Left lung (tissue), 1 donor: ENCODE data around the genes USP47 and MICAL2.

DNA sequence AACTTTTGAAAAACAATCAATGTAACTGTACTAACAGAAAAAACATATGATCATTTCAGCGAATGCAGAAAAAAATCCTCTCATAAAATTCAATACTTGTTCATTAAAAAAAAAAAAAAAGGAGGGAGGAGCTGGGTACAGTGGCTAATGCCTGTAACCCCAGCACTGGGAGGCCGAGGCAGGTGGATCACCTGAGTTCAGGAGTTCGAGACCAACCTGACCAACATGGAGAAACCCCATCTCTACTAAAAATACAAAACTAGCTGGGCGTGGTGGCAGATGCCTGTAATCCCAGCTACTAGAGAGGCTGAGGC lies 59.2 kb upstream of the GALNT18 start:
- PRO-cap = no peak

DNA sequence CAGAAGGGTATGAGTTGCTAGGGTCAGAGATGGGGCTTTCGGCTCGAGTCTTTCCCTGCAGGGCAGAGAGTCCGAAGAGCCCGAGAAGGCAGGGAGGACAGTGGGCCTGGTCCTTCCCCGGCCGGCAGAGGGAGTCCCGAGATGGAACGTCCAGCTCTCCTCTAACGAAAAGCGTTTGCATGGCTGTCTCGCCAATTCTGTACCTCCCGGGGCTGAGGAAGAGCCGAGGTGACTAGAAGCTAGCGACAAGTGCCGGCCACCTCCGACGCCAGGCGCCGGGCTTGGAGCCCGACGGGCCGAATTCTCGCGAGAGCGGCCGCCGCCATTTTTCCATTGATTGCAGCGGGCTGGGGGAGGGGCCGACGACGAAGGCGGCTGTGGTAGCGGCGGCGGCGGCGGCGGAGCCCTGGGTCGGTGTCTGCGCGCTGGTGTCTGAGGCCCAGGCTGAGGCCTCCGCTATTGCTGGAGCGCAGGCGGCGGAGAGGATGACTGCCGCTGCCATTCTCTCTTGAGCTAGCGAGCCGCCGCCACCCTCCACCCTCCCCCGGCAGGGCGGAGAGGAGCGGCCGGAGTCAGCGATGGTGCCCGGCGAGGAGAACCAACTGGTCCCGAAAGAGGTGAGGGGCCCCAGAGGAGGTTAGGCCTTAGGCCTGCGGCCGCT lies at the start of gene USP47:
Gene USP47 (plus strand): TSS at position 365 of the 661 bp plus-strand sequence.
- PRO-cap = bidirectional peak, plus-strand start at position 373 of the sequence, minus-strand start at position 283 of the sequence; bidirectional peak, plus-strand start outside the sequence, minus-strand start at position 604 of the sequence

GRCh38 chr11:11979828-11980130 lies 28.6 kb downstream of the DKK3 start:
- PRO-cap = no peak

DNA sequence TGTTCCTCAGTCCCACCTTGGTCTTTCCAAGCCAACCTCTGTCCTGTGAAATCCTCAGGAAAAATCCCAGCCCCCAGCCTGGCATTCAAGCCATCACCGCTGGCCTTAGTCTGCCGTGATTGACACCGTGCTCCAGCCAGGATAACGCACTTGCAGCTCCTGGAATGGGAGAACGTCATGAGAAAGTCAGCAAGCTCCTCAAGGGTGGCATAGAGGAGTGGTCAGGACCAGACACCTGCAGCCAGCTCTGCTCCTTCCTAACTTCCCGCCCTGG lies 1.1 kb upstream of the DKK3 start:
- PRO-cap = no peak

DNA sequence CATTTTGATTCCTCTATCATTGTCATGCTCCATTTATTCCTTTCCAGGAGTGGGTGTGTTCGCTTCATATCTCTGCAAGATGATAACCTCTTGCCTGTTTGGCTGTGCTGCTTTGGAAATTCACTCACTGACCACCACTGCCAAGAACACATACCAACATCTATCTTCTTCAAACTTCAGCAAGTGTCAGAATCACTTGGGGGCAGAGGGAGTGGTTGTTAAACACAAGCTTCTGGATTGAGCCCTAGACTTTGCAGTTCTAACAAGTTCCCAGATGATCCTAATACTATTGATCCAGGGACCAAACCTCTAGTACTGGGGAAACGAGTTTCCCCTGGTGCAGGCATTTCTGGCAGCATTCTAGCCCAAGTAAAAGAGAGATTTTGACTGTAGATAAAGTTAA lies 11.5 kb upstream of the DKK3 start:
- PRO-cap = no peak

DNA sequence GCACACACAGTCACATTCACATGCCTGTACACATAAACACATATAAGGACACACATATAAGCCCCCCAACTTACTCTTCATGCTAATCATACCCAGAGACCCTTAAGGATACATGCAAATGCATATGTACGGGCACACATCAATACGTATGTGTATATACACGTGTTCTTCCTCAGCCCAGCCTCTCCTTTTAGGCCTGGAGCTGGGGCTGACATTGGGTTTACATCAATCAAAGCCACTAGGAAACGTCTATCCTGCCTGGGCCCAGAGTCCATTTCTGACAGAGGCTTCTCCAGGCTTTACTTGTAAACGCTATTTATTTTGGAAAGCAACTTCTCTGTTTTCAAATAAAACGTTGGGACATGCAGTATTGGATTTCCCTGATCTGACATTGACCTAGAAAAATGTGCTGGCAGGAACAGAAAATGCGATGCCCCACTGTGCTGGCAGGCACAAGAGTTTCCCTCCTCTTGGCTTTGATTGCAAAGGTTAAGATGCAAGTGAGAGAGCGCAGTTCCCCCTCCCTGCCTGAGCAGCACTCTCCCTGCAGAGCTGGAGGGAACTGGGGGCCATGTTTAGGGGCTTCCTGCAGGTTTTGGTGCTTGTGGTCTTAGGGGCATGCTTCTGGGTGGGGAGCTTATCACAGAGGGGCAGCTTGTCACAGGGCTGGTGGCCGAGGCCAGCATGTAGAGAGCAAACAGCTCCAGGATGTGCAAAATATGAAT lies 42.0 kb upstream of the DKK3 start:
- PRO-cap = no peak

GRCh38 chr11:12091680-12092557 lies 18.5 kb upstream of the MICAL2 start:
- PRO-cap = no peak

DNA sequence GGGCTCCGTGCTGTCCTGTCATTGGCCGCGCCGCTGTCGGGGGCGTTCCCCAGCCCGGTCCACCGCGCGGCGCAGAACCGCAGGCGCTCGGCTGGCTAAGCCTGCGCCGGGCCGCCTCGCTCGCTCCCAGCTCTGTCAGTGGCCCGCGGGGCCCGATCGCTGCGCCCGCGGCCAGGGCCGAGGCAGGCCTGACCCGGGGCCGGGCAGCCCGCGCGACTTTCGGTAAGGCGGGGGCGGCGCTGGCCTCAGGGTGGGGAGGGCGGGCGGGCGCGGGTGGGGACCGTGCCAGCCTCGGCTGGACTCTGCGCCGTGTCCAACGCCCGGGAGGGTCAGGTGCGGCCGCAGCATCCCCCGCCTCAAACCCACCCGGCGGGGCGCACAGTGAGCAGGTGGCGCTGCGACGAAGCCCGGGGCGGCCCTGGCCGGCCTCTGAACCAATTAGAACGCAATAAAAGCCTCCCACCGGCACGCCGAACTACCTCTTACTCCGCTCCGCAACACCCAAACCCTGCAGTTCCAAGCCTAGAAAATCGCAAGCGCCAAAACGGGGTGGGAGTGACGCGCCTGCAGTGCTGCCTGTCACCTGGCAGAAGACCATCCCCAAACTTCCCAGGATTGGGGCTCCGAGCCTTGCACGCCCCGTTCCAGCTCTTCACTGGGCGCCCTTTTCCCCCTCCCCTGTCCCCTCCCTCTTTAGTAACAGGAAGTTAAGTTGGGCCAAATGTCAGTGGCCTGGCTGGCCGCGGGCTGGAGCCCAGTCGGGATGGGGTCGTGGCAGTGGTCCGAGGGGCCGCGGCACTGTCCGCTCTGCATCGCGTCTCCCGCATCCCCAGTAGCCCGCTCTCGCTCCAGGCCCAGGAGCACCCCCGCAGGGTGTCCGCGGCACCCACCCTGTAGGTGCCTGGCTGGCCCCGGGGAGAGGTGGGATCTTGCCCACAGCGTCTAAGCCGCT lies at the start of gene MICAL2:
Gene MICAL2 (plus strand): TSS at position 86 of the 952 bp plus-strand sequence.
- PRO-cap = bidirectional peak, plus-strand start at position 138 of the sequence, minus-strand start outside the sequence; bidirectional peak, plus-strand start at position 727 of the sequence, minus-strand start at position 657 of the sequence

GRCh38 chr11:12119367-12119886 lies 9.0 kb downstream of the MICAL2 start:
- PRO-cap = no peak

GRCh38 chr11:12124497-12125261 lies 14.3 kb downstream of the MICAL2 start:
- PRO-cap = unidirectional peak, minus-strand start at chr11:12124739; bidirectional peak, plus-strand start at chr11:12125063, minus-strand start at chr11:12124814

- PRO-cap = no peak
Observed at GRCh38 chr11:12133351-12133890, 23.0 kb downstream of the MICAL2 start.

GRCh38 chr11:12149631-12150384 lies 39.4 kb downstream of the MICAL2 start:
- PRO-cap = no peak

- PRO-cap = no peak
Observed at GRCh38 chr11:12150820-12151197, 40.4 kb downstream of the MICAL2 start.

DNA sequence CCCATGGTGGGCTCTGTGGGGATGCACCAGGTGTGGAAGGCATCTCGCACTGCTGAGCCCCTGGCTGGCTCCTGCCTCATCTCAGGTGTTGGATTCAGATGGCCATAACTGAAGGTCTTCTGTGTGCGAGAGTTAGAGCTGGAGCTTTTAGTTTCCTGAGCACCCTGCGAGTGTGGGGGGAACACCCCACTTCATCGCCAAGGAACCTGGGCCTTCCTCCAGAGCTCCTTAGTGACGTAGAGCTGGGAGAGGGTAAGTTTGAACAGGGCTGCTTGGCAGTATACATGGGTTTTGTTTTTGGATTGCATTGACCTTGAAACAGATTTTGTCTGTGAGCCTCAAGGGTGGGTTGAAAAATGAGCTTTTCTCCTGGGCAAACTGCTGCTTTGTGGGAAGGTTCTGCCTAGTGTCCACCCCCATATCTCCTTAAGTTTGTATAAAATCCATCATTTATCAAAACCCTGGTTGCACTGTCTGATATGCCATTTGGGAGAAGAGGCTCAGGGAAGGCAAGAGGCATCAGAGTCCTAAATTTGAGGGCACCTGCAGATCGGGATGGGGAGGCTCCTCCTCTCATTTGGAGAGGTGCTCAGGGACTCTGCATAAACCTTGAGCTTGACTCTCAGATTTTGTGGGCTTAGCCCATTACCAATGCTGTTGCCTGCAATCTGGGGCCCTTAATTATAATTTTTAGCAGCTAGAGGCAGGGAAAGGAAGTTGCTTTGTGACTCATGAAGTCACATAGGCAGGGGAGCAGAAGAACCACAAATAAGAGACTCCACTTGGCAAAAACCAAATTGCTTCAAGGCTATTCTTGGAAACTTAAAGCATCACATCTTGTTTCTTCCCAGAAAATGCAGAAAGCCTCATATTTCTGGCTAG lies 46.6 kb downstream of the MICAL2 start:
- PRO-cap = no peak

DNA sequence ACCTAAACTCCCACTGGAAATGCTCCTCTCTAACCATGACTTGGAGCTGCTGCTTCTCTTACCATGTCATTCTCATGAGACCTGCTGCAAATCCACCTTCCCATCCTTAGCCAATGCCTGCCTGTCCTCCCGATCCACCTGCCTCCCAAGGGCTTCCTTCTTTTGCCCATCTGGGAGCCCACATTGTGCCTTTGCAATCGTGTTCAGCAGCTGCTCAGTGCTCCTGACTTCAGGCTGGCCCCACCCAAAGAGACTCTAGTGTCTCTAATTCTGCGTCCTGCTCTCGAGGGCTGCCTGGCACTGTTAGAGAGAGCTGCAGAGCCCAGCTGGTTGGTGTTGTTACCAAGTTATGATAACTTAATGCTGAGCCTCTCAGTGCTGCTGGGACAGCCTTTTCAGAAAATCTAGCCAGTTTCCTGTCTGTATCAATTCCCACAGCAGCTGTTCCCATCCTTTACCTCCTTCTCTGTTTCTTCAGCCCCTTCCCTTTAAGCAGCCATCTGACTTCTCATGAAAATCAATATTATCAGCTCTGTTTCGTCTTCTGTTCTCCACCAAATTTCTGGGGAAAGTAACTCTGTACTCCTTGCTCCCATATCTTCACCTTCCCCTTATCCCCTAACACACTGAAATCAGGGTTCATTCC lies 69.2 kb downstream of the MICAL2 start:
- PRO-cap = no peak

DNA sequence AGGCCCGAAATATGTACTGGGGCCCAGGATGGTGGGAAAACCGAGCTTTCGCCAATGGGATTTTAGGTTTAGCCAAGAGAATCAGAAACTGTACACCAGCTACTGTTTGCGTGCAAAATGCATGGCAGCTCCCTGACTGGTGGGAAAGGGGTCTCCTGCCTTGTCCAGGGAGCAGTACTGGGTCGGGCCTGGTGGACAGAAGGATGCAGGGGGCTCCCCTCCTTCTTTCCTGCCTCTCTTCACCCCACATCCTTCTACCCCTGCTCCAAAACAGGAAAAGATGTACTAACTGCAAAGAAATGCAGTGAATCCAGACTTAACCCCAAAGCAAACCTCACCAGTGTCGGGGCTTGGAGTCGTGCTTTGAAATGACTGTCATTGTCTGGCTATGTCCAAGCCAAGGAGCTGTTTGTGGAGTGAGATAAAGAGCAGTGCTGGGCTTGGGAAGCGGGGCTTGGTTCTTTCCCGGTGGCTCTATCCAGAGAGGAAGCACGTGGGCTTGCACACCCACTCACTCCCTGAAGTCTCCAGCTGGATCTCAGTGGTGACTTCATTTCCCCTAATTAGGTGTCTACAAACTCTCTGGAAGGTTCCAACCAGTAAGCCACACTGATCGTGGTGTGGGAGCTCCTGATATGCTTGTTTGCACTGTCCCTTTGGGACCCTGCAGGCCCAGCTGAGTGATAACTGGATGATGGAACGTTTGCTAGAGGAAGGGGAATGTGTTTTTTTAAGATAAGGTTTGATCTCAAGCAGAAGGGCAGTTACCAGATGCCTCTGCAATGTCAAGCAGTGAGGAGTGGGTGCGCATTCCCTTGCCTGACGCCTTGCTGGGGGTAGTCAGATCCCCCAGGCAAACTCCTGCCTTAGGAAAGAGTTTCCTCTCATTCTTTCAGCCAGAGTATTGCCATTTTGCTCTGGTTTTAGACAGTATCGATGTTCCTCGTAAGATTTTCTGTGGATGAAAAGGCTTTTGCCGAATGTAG lies 90.6 kb downstream of the MICAL2 start:
- PRO-cap = no peak

- PRO-cap = no peak
Observed at GRCh38 chr11:12204178-12205081, 94.0 kb downstream of the MICAL2 start.

DNA sequence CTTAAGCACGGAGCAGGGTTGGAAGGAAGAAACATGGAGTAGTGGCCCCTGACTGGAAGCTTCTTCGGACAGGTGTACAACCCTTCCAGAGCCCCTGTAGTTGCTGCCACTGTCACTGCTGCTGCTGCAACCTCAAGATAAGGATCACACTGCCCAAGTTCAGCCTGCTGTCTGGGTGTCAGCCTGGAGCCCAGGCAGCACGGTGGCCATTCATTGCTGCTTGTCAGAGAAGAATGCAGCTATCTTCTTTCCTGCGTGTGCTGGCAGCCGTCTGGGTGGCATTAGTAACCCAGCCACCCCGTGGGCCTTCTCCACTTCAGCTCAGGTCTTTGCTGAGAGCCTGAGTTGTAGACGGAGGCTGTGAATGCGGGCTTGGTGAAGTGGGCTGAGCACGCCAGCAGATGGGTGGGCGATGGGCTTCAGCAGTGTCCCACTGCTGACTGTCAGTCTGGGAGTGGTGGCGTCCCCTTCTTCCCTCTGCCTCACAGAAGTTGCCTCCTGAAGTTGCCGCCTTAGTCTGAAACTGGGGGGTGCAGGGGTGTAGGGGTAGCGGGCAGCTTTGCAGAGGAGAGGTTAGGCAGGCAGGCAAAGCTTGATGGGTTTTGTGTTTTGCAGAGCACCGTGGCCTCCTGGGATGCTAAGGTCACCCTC lies 106.8 kb downstream of the MICAL2 start:
- PRO-cap = no peak

DNA sequence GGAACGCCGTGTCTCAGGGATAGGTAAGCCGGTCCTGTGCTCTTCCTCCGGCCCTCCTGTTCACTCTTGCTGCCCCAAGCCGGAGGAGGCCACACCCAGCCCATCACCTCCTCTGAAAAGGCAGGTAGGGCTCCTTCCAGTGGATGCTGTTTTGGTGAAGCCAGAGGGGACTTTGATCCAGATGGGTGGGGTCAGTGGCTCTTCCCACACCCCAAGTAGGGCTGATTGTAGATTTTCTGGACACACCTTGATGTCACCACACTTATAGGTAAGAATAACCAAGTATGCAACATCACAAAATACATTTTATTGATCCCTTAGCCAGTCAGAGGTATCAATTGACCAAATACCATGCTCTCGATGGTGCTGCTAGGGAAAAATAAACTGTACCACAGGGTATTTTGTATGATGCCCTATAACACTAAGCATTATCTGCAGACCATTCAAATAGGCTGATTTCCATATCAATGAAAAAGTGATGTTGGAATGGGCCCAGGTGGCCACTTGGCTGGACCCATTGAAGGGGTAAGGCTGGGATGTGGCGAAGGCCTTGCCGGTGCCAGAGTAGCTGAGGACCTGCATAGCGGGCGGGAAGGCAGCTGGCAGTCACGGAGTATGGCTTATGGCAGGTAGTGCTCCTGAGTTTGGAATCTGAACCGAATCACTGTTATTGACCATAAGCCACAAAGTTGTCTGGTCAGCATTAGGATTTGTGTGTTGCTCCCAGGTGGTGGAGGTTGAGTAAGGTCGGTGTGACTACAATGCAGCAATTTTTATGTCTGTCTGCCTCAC lies 130.8 kb downstream of the MICAL2 start:
- PRO-cap = no peak

- PRO-cap = no peak
Observed at GRCh38 chr11:12430838-12431486, 53.6 kb downstream of the PARVA start.